M059J (cell line): ENCODE results near the genes TRPC4, LHFPL6 and COG6.

- RAMPAGE, long total RNA, result no peak
Observed at GRCh38 chr13:37471971-37472355, 126.6 kb downstream of the POSTN start.

DNA sequence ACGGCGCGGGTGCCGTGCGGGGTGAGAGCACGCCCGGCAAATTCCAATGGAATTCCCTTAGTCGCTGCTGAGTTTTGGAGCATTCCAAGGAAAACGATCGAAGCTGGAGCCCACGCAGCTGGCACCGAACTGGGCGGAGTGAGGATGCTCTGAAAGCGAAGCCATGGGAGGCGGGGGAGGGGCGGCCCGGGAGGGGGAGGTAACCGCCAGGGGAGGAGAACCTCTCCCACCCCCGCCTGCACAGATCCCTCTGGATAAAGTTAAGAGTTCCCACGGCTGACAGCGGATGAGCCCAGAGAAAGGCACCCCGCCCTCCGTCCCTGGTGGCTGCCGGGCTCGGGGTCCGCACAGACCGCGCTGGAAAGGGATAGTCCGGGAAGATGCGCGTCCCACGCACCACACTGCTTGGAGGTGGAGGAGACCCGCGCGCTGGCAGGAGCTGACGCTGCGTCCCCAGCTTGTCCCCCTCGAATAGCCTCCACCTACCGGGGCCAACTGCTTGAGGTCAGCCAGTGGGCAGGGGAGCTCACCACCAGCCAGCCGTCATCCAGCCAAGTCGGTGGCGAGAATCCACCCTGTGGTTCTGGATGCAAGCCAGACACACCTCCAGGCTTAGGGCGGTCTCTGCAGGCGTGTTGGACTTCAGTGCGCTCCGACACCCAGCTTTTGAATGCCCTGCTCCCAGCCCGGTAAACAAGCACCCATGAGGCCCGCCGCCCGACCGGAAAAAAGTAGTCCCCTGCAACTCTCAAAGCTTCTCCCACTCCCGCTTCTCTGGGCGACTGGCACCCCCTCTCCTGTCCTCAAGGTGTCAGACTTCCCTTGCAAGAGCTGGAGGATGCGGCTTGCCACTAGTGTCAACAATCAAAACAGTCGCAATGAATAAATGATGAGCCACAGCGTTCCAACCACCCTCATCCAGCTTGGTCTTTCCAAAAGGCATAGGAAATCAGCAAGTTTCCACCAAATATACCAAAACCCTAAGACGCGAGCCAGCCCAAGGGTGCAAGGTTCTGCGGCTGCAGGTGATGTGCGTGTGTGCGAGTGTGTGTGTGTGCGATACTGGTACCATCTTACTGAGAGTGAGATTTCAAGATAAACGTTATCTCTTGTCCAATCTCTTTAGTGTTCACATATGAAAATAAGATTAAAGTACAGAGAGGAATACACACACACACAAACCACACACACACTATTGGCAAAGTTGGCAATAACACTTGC, at the start of gene TRPC4:
Gene TRPC4, minus strand, starts transcription at position 131 of the 1,221 bp plus-strand sequence.
- RAMPAGE, long total RNA, result no peak

- RAMPAGE, long total RNA, result no peak
Observed at GRCh38 chr13:37886923-37887345, 17.4 kb upstream of the TRPC4 start.

DNA sequence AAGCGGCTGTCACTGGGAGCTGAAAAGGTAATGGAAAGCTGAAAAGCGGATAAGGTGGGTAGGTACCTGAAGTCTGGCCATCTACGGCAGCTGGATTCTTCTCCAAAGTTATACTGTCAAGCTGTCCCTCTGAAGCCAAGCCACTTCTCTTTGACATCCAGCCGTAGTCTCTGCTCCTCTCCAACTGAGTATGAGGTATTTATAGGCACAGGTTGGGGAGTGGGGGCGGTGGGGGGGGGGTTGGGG, 65.2 kb upstream of the TRPC4 start:
- RAMPAGE, long total RNA, result no peak

DNA sequence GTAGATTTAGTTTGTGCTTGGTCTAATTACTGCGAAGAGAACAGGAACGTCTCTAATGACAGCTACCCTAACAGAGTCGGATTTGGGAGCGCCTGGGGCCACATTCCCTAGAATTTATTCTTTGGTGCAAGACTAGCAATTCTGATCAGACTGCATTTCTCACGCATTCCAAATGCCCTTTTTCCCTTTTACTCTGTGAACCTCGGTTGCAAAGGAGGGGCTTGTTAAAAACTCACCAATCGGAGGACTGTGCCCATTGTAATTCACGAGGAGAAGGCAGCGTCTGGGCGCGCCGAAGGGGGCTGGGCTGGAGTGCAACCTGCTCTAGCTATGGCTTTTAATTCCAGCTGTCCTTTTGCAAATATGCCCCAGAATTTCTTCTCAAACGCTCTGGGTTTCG, 674 bp upstream of the FREM2 start:
- RAMPAGE, long total RNA, result no peak

- RAMPAGE, long total RNA, result no peak
Observed at GRCh38 chr13:39026176-39026569, 11.7 kb downstream of the PROSER1 start.

GRCh38 chr13:39603040-39603963, at the start of gene LHFPL6:
Gene LHFPL6 (minus strand): TSS chr13:39603193.
- RAMPAGE, long total RNA, result no peak

DNA sequence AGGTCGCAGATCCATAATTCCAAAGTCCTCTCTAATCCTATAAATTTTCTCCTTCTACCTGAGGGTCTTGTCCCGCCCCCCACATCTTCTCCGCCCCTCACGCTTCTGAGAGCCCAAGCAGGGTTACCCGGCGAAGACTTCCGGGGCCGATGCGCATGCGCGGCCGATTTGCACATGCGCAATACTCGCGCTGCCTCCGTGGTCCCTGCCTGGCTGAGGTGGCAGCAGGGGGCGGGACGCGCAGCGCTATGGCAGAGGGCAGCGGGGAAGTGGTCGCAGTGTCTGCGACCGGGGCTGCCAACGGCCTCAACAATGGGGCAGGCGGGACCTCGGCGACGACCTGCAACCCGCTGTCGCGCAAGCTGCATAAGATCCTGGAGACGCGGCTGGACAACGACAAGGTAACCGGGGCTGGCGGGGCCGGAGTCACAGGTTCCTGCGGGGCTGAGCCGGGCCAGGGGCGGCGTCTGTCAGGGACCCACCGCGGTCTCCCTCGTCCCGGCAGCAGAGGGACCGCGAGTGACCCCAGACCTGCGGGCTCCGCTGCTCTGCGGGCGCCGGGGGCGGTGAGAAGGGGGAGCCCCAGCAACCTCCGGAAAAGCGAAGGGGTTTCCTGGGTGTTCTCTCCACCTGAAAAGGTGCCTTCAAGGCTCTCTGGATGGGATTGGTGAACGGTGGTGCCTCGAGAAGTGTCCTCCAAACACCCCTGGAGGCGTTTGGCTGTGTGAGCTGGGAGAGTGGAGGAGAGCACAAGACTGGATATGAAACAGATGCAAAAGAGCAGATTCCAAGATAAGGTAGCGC, at the start of gene COG6:
Gene COG6, plus strand, starts transcription at position 184 of the 804 bp plus-strand sequence.
- RAMPAGE, long total RNA, result no peak

- RAMPAGE, long total RNA, result no peak
Observed at GRCh38 chr13:39898858-39899106, 243.3 kb downstream of the COG6 start.

- RAMPAGE, long total RNA, result no peak
Observed at GRCh38 chr13:40069139-40069698, 413.8 kb downstream of the COG6 start.

DNA sequence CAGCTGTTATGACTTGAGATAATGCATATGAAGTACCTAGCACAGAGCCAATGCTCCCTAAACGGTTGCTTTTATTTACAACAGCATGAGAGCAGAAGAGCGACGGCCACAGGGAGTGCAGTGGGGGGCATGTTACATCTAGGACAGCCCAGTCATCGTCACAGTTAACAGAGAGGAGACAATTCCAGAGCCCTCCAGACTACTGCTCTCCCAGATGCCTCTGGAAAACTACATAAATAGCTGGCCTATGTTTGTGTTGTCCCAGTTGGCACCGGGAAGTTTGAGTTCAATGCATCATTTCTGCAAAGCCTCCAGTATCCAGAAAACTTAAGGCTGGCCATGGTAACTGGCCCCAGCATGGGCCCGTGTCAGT, 321.6 kb downstream of the FOXO1 start:
- RAMPAGE, long total RNA, result no peak

GRCh38 chr13:40587652-40588180, 78.7 kb downstream of the FOXO1 start:
- RAMPAGE, long total RNA, result no peak

- RAMPAGE, long total RNA, result no peak
Observed at GRCh38 chr13:40605519-40606273, 60.7 kb downstream of the FOXO1 start.

DNA sequence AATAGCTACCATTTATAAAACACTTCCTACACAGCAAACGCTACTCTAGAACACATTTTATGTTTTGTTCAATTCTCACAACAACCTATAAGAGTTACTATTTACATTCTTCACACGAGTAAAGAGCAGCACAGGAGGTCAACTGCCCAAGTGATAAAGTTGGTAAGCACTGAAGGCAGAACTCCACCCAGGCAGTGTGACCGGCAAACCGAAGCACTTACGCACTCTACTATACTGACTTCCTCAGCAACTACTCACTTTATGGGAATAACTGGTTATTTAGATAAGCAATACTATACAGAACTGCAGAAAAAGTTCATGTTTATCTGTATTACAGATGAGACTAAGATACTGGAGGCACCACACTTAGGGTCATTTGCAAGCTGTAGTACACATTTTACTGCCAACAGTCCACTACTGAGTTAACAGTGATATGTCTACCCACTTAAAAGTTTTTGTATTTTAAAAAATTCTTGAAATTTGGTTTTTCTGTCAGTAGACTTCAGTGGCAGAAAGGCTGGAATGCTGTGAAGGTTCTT, 28.8 kb downstream of the FOXO1 start:
- RAMPAGE, long total RNA, result no peak

GRCh38 chr13:40666708-40667747, 587 bp upstream of the FOXO1 start:
- RAMPAGE, long total RNA, result no peak

DNA sequence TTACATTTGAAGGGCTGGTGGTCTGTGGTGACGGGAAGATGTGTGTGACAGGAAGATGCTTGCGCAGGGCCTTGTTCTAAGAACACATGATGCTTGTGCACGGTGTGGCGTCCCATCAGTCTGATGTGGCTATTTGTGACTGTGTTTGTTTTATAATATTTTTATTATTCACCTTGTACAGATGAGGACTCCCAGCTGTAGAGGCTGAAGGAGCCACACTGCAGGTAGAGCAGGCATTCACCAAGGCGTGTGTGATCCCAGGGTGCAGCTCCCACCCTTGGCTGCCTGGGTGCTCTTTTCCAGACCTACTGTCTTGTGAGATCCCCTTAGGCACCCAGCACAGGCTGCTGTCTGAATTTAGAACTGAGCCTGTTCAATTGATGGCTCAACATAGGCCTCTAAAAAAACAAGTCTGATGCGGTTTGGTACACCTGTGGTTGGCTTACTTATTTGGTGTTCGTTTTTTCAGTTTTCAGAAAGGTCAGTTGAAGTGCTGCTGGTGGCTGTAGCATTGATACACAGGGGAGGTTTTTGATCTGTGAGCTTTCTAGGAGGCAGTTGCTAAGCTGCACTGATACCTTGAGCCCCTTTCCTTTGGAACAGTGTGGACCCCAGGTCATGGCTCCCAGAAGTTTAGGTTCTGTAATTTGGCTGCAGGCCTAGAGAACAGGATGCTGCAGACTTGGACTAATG, 3.2 kb downstream of the SLC25A15 start:
- RAMPAGE, long total RNA, result no peak

GRCh38 chr13:40920733-40921534, 98.2 kb downstream of the ELF1 start:
- RAMPAGE, long total RNA, result no peak

- RAMPAGE, long total RNA, result no peak
Observed at GRCh38 chr13:40929974-40930461, 89.1 kb downstream of the ELF1 start.

GRCh38 chr13:40952511-40953053, 66.5 kb downstream of the ELF1 start:
- RAMPAGE, long total RNA, result no peak

GRCh38 chr13:40980562-40980939, 38.6 kb downstream of the ELF1 start:
- RAMPAGE, long total RNA, result no peak